Measurements from ENCODE around the gene PRPF38B.

GRCh38 chr1:99661654-99662129, 15.8 kb downstream of the PALMD start:
- RRBS, result no CpG with 5 or more reads among the region's 3 CpGs

GRCh38 chr1:99758737-99759688, 7.4 kb downstream of the FRRS1 start:
- RRBS, result no CpG with 5 or more reads among the region's 7 CpGs

GRCh38 chr1:99969353-99969551, 544 bp upstream of the SLC35A3 start:
- RRBS, result no CpG with 5 or more reads among the region's 2 CpGs

DNA sequence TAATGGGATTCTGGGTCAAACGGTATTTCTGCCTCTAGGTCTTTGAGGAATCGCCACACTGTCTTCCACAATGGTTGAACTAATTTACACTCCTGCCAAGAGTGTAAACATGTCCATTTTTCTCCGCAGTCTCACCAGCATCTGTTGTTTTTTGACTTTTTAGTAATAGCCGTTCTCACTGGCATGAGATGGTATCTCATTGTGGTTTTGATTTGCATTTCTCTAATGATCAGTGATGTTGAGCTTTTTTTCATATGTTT, 53.5 kb downstream of the CDC14A start:
- RRBS, result no CpG with 5 or more reads among the region's 4 CpGs

GRCh38 chr1:101111704-101112569, 86.4 kb upstream of the DPH5 start:
- RRBS, result no CpG with 5 or more reads among the region's 7 CpGs

- RRBS, result no CpG with 5 or more reads among the region's 9 CpGs
Observed at GRCh38 chr1:101308782-101309299, 72.0 kb downstream of the S1PR1 start.

DNA sequence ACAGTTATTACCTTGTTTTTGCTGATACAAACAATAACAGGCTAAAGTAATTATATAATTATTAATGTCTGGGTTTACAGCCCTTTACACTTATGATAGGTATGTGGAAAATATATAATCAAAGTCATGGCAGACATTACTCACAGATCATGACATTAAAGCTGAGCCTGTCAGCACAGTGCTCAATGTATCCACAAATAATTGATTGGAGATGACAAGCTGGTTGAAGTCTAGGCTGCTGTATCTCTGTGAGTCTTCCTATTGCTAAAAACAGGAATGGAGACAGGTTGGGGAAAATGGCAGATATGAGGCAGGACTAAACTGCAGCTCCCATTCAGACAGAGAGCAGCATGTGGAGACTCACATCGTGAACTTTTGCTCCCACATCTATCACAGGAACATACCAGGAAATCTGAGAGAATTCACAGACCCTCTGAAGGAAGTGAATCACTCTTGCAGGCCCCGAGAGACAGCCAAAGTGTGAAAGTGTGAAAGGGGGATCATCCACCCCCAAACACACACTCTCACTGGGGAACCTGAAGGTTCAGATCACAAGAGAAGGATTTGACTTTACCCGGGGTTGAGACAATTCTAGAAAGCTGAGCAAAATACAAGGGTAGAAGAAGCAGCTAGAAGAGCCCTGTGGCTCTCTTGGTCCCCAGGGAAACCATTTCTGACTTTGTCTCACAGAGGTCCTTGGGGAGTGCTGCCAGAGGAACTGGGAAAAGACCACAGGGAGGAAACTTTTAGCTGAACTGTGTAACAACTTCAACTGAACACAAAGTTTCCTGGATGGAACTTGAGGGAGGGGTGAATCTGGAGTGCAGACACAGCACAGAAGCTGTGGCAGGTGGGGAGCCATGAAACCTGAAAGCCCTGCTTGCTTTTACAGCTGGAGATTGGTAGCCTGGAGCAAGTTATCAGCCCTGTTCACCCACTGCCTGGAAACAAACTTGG, 173.4 kb downstream of the S1PR1 start:
- RRBS, result no CpG with 5 or more reads among the region's 3 CpGs

DNA sequence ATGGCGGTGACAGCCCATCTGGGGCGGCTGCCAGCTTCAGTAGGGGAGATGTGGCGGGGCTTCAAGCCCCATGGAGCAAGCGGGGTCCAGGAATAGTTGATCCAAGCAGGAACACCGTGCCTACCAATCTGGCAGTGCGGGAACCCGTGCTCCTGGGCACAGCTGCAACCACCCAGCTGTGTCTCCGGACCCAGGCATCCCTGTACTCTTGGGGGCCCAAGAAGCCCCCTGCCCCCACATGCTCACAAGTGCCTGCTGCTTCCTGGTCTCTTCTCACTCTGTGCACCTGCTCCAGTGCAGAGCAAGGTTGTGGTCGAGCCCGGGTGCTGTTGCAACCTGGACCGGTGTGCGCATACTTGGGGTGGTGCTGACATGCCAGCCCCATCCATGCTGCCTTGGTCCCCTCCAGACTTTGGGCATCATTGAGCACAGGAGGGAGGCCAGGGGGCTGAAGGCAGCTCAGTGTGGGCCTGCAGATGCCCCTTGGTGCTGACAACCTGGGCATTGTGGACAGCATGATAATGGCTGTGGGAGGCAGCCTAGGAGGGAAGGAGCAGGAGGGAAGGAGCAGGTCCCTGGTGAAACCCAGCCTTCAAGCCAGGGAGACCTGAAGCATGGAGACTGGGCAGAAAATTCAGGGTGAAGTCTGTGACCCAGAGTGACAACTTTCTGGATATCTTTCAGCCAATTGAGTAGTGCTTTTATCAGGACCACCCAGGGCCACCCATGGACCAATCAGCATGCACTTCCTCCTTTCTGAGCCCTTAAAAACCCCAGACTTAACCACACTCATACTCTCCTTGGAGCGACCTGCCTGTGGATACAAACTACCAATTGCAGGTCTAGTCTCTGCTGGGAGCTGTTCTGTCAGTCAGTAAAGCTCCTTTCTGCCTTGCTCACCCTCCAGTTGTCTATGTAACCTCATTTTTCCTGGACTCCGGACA, 1183.0 kb downstream of the AMY1C start:
- RRBS, result no CpG with 5 or more reads among the region's 14 CpGs

DNA sequence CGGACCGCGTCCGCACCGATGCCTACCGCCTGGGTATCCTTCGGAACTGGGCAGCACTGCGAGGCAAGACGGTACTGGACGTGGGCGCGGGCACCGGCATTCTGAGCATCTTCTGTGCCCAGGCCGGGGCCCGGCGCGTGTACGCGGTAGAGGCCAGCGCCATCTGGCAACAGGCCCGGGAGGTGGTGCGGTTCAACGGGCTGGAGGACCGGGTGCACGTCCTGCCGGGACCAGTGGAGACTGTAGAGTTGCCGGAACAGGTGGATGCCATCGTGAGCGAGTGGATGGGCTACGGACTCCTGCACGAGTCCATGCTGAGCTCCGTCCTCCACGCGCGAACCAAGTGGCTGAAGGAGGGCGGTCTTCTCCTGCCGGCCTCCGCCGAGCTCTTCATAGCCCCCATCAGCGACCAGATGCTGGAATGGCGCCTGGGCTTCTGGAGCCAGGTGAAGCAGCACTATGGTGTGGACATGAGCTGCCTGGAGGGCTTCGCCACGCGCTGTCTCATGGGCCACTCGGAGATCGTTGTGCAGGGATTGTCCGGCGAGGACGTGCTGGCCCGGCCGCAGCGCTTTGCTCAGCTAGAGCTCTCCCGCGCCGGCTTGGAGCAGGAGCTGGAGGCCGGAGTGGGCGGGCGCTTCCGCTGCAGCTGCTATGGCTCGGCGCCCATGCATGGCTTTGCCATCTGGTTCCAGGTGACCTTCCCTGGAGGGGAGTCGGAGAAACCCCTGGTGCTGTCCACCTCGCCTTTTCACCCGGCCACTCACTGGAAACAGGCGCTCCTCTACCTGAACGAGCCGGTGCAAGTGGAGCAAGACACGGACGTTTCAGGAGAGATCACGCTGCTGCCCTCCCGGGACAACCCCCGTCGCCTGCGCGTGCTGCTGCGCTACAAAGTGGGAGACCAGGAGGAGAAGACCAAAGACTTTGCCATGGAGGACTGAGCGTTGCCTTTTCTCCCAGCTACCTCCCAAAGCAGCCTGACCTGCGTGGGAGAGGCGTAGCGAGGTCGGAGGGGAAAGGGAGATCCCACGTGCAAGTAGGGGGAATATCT, 753 bp downstream of the PRMT6 start:
- RRBS, result 2% methylated on average over 20 of the region's 82 CpGs

- RRBS, result 75% methylated on average over 8 of the region's 37 CpGs
Observed at GRCh38 chr1:107570175-107571028, 394.6 kb downstream of the VAV3 start.

DNA sequence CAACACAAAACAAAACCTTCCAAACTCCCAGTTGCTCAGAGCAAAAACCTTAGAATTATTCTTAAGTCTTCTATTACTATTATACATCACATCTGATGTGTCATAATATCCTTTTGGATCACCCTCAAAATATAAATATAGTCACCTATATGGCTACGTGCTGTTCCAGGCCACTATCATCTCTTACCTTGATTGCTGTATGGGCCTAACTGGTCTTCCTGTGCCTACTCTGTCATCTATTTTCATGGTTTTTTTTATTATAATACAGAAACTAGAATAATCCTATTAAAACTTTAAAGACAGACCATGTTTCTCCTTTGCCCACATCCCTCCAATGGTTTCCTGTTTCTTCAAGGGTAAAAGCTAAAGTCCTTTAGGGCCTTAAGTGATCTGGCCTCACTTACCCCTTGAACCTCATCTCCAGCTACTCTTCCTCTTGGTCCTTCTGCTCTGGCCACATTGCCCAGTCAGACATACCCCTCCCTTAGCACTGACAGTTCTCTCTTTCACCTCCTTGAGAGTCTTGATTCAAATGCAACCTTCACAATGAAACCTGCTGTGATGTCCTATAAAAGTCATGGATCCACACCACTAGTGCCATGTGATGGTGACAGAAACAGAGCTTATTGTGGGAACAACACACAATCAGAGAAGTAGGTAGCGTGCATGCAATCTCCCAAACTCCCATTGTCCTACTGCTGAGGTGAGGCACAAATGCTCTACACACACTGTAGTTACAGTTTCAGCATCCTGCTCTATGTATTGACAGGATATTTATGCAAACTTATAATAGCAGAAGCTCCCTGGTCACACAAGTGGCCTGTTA, 379.7 kb downstream of the VAV3 start:
- RRBS, result no CpG with 5 or more reads among the region's 2 CpGs

GRCh38 chr1:107896898-107897198, 68.1 kb downstream of the VAV3 start:
- RRBS, result no CpG with 5 or more reads among the region's 1 CpG

DNA sequence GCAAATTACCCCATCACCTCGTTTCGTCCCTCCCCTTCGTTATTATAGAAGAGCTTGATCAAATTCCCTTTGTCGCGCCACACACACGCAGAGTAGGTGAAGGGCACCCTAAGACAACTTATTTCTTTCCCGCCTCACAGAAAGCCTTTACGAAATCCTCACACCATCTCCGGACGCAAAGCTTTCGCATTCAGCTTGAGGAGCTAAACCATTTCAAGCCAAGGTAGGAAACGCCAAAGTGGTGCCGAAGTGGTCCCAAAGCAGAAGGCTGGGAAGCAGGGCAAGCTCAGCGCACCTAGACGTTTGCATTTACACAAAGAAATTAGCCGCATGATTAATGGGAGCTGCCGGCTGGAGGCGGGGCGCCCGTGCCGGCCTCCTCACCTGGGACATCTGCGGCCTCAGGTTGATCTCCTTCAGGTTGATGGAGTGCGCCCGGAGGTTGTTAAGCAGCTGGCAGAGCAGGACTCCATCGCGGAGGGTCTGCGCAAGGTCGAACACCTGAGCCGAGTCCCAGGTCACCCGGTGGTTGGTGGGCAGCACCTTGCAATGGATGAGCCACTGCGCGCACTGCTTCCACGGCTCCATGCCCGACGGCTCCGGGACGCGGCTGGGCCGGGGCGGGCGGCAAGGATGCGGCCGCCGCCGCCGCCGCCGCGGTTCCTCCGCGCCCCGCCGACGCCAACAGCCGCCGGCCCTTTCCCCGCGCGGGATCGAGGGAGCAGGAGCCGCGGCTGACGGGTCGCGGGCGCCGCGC, 520 bp downstream of the VAV3 start:
- RRBS, result 2% methylated on average over 37 of the region's 68 CpGs

DNA sequence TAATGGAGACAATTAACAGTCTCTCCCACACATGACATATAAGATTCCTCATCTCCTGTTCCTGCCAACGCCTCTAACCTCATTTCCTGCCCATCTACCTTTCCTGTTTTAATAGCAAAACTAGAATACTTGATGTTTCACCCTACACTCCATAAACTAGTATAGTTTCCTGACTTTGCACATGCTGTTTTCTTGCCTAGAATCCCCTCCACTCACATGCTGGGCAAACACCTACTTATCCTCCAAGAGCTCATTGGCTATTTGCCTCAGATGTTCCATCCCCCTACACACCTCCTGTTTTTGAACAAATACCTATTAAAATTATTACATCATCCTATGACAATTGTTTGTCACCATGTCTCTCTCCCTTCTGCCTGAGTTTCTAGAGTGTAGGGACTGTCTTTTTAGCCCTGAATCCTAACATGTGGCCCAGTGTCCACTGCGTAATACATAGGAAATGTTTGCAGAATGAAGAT, 117.1 kb downstream of the SLC25A24 start:
- RRBS, result no CpG with 5 or more reads among the region's 2 CpGs

GRCh38 chr1:108640073-108640594, 20.8 kb downstream of the HENMT1 start:
- RRBS, result no CpG with 5 or more reads among the region's 3 CpGs

- RRBS, result no CpG with 5 or more reads among the region's 15 CpGs
Observed at GRCh38 chr1:108646184-108647417, 14.3 kb downstream of the HENMT1 start.

GRCh38 chr1:108692276-108693238, at the start of gene PRPF38B:
Gene PRPF38B, plus strand, starts transcription at chr1:108692310.
- RRBS, result 1% methylated on average over 11 of the region's 66 CpGs

GRCh38 chr1:108953187-108953896, 9.9 kb downstream of the CLCC1 start:
- RRBS, result no CpG with 5 or more reads among the region's 10 CpGs

- RRBS, result no CpG with 5 or more reads among the region's 7 CpGs
Observed at GRCh38 chr1:109131951-109132650, 18.2 kb downstream of the ELAPOR1 start.

Measured in brain (tissue), 1 donor.